GM23248 (cell line): ENCODE data around the gene JMY.

DNA sequence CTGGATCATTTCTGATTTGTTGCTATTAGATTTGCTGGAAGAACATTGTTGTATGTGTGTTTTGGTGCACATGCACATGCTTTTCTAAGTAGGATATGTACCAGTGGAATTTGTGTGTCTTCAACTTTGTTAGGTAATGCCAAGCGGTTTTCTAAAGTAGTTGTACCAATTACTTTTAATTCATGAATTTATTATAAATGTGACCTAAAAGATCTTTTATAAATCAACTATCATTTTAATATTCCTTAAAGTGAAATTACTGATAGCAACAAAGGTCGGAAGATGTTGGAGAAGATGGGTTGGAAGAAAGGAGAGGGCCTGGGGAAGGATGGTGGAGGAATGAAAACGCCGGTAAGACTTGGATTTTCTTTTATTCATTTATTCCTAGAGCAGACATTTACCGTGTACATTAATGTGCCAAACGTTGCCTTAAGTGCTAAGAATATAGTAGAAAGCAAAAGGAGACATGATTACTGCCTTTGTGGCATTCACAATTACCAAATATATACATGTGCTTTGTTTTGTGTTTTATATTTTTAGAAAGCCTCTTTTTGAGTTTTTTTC is 25.6 kb downstream of the ZBED3 start:
- RAMPAGE, long total RNA = no peak

- RAMPAGE, long total RNA = no peak
Observed at GRCh38 chr5:77086408-77086826, 668 bp downstream of the ZBED3 start.

DNA sequence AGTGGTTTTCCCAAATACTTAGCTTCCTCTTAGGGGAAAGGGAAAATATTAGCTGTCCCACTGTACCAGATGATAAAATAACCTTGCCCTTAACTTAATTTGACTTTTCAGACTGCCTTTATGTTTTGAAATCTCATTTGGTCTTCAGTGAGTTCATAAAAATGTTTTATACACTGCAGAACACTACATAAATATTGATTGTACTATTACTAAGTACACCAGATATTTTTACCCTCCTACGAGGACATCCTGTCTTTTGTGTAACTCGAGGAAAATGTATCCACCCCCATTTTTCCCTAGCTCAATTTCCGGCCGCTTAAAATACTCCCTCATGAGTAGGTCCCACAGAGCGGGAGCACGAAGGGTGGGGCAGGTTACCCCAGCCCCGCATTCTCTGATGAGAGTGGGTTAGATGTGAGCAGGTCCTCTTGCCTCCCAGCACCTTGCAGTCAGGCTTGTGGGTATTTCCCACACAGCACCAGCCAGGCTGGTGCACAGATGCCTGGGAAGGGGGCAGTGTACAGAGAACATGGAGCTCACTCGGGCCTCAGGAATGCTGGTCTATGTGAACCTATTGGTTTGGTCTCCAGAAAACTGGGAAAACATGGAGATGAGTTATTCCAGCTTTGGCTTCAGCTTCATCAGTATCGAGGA is 73.5 kb downstream of the WDR41 start:
- RAMPAGE, long total RNA = no peak

DNA sequence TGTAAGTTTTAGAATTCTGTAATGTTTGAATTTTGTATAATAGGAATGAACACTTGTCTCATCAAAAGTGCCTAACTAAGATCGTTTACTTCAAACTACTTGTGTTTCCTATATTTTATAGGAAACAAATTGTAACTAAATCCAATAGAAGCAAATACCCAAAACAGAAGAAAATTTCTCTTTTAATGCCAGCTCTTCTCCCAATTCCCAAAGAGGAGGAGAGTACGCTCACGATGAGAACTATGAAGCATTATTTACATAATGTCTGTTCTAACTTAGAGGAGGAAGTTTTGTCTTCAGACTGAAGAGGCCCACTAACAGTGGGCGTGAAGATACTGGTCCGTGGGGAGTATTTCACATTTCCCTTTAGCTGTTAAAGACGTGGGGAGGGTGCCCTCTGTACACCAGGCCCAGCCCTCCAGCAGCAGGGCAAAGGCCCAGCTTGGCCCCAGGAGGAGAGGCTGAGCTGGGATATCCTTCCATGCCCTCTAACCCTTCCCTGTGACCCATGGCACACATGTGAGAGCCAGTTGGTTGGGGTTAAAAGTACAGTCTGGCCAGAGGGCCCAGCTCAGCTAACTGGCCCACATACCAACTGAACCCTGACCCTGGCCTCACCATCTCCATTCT is 74.6 kb downstream of the LHFPL2 start:
- RAMPAGE, long total RNA = no peak

- RAMPAGE, long total RNA = no peak
Observed at GRCh38 chr5:78577475-78577868, 71.1 kb downstream of the LHFPL2 start.

DNA sequence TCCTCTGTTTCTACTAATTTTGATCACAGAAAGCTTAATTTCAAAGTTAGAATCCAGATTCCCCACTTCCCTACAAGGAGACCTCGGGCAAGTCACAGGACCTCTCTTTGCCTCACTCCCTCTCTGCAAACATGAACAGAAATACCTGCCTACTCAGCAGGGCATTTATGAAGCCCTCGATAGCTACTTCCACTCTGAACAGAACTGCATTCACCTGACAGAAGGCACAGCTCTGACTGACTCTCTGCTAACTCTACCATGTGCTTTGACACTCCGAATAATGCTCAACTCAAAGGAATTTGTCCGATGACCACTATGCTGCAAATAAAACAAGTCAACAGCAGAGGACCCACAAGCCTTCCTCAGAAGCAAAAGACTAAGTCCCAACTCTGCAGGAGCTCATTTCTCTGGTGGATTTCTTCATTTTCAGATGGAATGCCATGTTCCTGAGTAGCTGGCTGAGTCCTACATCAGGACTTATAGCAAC is 21.0 kb downstream of the LHFPL2 start:
- RAMPAGE, long total RNA = no peak

DNA sequence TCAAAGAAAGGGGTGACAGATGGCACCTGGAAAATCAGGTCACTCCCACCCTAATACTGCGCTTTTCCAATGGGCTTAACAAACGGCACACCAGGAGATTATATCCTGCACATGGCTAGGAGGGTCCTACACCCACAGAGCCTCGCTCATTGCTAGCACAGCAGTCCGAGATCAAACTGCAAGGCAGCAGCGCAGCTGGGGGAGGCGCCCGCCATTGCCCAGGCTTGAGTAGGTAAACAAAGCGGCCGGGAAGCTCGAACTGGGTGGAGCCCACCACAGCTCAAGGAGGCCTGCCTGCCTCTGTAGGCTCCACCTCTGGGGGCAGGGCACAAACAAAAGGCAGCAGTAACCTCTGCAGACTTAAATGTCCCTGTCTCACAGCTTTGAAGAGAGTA is 61.4 kb upstream of the LHFPL2 start:
- RAMPAGE, long total RNA = no peak

- RAMPAGE, long total RNA = no peak
Observed at GRCh38 chr5:78771634-78772323, 123.2 kb upstream of the LHFPL2 start.

- RAMPAGE, long total RNA = no peak
Observed at GRCh38 chr5:78983625-78984415, 1.3 kb downstream of the ARSB start.

GRCh38 chr5:78984416-78984900 is 652 bp downstream of the ARSB start:
- RAMPAGE, long total RNA = no peak

DNA sequence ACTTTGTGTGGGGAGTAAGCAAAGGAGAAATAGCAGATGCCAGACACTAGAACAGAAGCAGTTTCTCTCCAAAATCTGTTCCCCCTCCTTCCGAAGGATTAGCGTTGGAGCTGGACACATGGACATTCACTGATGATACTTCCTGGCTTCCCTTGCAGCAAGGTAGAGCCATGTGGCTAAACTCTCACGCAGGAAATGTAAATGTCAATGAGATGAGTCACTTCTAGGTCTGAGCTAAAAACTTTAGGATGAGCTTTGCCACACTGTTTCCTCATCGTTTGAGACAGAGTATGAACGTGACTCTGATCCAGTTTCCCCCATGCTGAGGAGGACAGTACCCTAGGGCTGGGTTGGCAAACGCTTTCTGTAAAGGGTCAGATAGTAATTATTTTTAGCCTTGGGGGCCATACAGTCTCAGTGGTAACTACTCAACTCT is 5.1 kb downstream of the BHMT2 start:
- RAMPAGE, long total RNA = no peak

DNA sequence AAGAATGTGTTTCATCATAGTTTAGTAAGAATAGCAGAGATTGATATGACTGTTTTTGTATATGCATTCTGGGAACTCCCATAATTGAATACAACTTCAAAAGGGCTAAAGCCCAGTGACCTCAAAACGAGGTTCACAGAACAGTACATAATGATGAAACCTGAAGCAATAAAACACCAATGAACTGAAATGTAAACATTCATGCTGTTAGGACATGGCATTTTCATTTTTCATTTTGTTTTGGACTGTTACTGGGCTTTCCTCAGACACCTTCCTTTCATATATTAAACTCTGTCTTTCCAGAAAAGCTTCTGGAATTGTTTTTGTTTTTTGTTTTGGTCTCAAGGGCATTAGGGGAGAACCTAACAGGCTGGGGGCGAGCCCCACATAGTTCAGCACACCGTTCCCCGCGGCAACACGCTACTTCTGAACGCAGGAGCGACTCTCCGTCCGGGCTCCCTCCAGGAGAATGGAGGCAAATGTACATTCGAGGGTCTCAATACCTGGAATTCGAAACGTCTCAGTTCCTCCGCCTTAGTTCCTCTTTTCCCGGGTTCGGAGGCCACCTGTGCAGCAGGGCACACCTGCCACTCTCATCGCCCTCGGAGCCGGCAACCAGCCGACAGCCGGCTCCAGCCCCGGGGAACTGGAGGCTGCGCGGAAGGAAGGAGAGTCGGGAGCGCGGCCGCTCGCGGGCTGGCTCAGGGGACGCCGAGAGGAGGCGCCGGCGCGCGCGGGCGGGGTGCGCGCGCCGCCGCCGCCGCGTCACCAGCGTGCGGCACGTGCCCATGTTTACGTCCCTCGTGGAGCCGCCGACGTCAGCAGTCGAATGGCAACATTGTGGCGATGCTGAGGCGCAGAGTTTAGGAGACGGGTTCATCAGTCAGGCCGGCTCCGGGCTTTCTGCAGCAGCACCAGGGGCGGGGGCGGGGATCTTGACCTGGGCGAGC is at the start of gene JMY:
Gene JMY, plus strand, starts transcription at position 824 of the 950 bp plus-strand sequence.
- RAMPAGE, long total RNA = no peak

GRCh38 chr5:79512945-79513850 is 736 bp downstream of the HOMER1 start:
- RAMPAGE, long total RNA = no peak

DNA sequence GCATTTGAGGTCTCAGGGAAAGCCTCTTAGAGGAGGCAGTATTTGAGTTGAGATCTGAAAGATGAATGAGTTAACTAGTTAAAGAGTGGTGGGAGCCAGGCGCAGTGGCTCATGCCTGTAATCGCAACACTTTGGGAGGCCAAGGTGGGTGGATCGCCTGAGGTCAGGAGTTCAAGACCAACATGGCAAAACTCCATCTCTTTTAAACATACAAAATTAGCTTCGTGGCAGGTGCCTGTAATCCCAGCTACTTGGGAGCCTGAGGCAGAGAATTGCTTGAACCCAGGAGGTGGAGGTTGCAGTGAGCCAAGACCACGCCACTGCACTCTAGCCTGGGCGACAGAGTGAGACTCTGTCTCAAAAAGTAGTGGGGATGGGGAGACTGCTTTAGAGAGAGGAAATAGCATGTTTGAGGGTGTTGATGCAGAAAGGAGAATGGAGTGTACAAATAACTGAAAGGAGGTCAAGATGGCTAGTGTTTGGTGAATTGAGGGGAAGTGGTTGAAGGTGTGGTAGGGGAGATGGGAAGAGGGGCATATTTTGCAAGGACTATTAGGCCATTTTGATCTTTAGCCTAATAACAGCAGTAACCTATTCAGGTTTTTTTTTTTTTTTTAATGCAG is 18.1 kb downstream of the TENT2 start:
- RAMPAGE, long total RNA = no peak

- RAMPAGE, long total RNA = no peak
Observed at GRCh38 chr5:80149925-80150449, 105.9 kb downstream of the SERINC5 start.

DNA sequence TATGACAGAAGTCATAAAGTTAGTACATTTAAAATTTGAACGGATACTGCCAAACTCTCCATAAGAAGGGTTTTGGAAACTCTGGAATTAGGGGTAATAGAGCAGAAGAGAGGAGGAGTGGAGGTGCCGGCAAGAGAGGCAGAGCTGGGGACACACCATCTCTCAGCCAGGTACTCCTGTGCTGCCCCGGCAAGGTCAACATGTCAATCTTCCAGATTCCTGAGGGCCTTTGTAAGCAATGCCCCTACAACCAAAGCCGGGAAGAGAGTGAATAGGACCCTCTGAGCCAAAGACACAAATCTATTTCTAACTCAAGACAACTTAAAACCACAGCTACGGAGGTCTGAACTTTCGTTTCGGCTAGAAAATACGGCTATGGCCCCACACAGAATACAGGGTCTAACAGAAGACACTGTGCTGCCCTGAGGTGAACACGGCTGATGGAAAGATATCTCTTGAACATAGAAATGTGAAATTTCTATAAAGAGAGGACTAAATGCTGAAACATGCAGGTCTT is 66.7 kb downstream of the SERINC5 start:
- RAMPAGE, long total RNA = no peak

DNA sequence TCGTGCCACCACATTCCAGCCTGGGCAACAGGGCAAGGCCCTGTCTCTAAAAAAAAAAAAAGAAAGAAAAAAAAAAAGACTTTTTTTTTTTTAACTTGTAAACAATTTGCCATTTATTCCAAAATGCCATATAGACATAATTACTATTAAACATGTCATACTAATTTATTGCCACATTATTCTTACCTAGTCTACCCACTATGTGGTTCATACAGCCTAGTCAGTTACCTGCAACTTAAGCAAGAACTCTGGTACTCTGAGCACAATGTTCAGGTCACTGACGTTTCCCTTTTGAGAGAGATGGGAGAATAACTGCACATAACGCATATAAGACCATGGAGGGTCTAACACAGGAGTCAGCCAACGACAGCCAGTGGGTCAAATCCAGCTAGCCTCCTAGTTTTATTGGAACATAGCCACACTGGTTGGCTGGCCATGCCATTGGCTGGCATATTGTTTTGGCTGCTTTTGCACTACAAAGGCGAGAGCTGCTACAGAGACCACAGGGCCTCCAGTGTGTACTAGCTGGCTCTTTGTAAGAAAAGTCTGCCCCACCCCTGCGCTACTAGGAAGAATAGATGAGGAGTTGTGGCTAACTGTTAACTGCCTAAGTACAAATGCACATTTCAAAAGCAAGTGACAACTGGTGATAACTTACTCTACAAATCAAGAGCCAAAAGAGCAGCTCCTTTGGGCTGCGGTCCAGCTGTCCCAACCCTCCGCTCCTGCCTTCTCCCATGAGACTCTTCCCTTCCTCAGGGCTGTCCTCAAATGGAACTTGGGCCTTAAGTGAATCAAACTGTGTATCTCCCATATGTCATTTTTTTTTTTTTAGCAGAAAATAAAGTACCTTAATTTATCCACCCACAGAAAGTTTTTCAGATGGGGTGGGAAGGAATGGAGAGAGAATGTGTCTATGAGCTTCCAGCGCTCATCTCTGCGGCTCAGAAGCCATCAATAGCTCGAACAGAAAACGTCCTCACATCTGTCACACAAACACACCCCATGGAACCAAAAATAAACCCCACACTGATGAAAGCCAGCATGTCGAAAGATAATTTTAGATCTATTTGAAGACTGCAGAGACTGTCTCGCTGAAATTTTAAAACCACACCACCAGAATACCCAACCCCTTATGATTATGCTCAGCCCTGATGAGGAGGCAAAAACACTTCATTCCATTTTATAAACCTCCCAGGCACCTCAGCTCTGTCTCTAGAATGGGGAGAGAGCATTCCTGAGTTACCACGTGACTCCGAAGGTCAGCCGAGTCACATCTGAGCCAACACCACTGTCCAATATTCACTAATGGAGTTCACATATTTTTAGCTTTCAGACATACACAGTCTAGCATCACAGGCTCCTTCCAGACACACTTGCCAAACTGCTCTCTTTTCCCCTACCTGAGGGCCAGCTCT is 63.7 kb downstream of the SERINC5 start:
- RAMPAGE, long total RNA = no peak

DNA sequence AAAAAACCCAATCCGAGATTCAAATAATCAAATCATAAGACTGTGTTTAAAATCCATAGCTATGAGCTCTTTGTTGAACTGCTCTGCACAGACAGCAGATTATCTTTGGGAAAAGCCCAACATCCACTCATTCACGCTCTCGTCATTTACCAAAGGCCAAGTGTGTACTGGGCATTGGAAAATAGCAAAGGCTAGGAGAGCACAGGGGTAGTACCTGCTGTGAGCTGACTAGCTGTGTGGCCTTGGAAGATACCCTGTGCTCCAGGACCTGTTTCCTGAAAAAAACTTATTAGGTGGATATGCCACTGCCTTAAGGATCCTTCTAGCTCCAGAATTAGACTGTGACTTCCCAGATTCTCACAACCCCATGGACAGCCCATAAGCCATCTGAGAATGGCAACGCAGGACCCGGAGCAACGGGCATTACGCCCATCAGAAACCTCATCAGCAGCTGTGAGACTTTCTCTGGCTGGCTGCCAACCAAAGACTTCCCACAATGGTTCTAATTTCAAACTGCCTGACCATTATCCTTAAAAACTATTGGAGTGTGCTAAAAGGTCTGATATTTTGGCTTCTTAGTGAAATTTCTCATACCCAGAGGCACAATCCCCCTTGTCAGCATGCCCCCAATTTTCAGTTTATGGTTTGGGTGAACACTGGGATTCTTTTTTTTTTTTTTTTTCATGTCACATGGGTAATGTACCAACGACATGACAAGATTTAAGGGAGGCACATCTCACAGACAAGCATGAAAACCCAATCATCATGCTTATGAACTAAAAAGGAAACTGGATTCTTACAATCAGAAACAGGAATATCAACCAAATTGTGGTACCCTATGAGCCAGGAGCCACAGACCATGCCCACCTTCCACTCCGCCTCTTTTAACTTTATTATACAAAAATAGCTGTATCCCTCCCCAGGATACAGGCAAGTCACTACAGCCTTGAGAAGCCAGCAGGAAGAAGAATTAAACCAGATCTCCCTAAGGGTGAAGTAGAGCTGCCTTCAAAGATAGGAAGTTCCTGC is 16.7 kb downstream of the SERINC5 start:
- RAMPAGE, long total RNA = no peak

GRCh38 chr5:80632010-80632232 is 22.5 kb upstream of the MSH3 start:
- RAMPAGE, long total RNA = no peak

DNA sequence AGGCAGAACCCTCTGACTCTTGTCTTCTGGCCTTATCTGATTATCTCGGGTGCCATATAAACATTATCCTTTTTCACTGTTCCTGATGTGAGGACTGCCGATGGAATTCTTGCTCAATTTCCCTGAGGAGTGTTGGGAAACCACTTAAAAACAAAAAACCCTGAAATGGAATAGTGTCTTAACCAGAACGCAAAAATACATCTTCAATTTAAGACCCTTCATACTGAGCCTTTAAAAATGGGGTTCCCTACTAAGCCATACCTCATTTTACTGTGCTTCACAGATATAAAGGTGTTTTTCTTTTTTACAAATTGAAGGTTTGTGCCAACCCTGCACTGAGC is 13.5 kb upstream of the MSH3 start:
- RAMPAGE, long total RNA = no peak